Mesenchymal stem cell of Wharton's jelly (primary cell): ENCODE measurements around a stretch of chr1.

GRCh38 chr1:183471855-183472169, 487 bp upstream of the SMG7 start:
- CAGE, long polyA plus RNA: no peak

DNA sequence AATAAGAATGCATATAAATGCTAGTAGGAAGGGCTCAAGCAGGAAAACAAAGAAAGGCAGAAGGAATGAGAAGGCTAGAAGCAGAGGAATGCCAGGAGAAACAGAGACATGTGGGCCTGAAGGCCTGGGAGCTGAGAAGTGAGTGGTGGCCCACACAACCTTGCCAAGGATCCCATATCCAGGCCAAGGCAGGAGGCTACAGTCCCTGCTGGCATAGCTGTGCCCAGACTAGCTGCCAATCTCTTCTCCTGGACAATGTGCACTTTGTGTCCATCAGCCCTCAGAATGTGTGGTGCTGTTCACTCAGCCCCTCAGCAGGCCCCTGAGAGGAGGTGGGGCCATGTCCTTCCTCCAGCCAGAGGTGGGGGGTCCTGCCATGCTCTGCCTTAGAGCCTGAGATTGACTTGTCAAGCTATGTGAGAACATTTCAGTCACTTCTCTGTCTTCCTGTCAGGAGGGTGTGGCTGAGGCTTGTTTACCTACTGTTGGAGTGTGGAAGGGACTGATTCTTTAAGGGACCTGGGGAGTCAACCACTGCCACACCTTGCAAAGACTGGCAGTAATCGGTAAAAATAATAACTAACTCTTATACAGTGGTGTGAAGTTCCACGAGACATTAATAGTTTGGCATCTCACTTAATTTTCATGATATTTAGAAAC, 1.4 kb downstream of the NCF2 start:
- CAGE, long polyA plus RNA: no peak

GRCh38 chr1:183598354-183598949, 8.2 kb upstream of the NCF2 start:
- CAGE, long polyA plus RNA: no peak

- CAGE, long polyA plus RNA: no peak
Observed at GRCh38 chr1:183600493-183601118, 10.3 kb upstream of the NCF2 start.

DNA sequence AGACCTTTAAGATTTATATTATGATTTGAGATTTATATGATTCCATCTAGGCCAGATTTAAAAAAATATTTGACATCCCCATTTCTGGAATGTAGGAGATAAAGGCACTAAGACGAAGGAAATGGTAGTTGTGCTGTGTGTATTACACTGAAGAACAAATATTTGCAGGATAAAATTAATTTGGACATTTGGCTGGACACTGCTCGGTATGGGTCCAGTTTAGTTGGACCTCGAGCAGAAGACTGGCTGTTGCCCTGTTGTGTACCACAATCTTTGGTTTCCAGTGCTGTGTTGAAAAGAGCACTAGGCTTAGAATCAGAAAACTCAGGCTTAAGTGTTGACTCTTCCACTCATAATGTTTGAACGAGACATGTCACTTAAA, 1.1 kb upstream of the ARPC5 start:
- CAGE, long polyA plus RNA: no peak

DNA sequence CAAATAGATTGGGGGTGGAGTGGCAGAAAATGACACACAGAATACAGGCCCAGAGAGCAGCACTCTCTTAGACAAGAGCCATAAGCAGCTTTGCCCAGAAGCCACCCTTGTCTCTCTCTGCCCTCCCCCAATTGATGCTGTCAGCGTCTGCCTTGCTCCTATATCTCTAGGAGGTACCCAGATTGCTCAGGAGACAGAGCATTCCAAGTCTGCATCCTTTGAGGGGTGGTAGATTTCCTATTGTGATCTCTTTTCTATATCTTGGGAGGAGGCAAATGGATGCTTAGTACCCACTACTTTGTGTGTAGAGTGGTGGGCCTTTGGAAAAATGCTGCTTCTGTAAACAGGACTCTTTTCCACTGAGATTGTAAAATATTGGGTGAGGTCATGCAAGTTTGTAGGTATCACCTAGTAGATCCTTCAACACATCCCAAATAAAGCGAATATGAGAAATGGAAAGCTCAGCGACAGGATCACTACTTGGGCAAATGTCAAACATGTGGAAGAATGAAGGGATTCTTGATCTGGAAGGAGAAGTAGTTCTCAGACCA, 1.9 kb downstream of the RGL1 start:
- CAGE, long polyA plus RNA: no peak

DNA sequence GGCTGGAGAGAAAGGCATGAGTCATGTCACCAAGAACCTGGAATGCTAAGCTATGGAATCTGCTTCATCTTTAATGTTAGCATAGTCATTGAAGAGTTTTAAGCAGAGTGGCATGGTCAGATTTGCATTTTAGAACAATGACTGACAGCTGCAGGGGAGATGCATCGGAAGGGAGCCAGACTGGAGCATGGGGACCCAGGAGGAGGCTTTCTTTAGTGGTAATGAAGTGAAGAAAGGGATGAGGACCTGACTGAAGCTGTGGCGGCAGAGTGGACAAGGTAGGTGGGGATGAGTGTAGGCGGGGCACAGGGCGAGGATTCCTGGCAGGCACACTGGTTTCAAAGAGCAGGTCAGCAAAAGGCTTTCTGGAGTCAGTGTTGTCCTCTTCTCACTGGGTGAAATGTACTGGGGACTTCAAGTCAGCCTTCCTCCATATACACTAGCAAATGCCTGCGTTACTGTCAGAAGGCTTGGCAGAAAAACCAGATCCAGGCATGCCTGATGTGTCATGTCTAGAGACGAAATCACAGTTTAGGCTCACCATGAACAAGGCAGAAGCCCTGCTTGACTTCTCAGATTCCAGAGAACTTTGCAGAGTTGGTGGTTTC, 8.1 kb downstream of the RGL1 start:
- CAGE, long polyA plus RNA: no peak

- CAGE, long polyA plus RNA: no peak
Observed at GRCh38 chr1:184073592-184073857, 22.0 kb downstream of the TSEN15 start.

DNA sequence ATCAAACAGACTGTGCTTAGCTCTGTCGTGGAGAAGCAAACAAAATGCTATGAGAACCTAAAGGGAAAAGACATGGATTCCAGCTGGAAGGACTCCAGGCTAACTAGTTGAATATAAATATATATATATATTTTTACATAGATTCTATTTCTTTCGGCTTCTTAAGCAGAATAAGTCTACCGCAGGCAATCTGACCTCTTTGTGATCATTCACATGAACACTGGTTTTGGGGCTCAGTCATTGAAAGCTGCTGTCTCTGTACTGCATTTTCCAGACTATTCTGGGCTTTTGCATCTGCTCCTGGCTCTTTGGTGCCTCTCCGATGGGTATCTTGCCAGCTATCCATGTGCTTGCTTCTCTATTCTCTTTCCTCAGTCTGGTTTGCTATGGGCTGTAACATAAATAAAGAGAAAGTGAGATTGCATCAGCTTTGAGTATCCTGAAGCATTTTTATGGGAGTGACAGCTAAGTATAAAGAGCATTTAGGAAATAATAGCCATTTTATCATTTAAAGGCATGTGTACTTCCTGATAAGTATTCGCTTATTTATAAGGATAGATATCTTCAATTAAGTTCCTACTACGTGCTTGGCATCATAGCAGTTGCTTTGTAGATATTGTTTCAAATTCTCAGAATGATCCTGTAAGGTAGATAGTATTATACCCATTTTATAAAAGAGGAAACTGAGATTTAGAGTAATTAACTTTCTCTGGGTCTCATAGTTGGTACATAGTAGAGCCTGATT, 70.7 kb downstream of the C1orf21 start:
- CAGE, long polyA plus RNA: no peak

- CAGE, long polyA plus RNA: no peak
Observed at GRCh38 chr1:184492628-184492918, 105.7 kb downstream of the C1orf21 start.

DNA sequence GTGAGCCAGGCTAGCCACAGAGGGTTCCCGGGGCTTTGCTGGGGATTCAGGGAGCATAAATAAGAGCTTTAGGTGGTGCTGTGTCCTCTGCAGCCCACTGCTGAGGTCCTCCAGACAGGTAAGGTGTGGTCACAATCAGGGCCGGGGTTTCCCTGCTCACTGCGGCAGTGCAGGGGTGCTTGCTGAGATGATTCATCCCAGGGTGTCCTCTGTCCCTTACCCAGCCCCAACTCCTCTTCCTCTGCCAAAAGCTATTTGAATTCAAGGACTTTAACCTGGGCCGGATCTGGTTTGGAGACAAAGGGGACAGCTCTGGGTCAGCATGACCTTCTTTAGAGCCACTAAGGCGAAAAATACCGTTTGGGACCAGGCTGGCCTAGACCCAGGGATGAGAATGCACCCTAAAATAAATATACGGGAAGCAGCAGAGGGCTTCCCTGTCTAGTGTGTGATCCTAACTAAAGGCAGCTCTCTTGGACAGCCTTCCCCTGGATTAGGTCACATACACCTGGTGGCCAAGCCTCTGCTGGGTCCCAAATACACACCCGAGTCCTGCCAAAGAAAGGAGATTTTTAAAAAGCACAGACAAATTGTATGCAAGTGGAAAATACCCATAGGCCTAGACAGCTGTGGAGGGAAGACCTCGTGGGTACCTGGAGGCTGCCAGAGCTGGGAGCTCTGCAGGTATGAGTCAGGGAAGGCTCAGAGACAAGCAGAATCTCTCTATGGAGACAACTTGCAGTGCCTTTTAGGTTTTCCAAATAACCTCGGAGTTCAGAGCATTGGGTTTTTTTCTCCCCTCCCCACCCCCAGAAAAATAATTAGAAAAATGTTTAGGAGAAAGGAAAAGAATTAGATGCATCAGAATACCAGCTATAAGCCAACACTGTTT, 127.9 kb downstream of the EDEM3 start:
- CAGE, long polyA plus RNA: no peak

DNA sequence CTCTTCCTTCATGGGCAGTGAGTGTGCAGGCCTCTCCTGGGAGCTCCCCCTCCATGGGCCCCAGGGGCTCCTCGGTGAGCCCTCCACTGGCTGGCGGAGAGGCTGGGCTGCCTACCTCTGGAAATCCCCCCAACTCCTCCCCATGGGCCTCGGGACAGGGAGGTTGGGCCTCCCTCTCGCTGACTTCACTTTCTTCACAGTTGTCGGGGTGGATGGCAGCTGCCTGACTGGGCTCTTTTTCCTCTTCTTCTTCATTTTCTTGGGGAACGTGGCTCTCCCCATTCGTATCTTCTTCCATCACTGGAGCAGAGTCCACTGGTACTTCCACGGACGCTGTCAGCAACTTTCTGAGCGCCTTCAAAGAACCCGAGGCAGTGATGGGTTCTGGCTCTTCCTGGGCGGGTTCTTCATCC, 40.6 kb upstream of the EDEM3 start:
- CAGE, long polyA plus RNA: no peak

DNA sequence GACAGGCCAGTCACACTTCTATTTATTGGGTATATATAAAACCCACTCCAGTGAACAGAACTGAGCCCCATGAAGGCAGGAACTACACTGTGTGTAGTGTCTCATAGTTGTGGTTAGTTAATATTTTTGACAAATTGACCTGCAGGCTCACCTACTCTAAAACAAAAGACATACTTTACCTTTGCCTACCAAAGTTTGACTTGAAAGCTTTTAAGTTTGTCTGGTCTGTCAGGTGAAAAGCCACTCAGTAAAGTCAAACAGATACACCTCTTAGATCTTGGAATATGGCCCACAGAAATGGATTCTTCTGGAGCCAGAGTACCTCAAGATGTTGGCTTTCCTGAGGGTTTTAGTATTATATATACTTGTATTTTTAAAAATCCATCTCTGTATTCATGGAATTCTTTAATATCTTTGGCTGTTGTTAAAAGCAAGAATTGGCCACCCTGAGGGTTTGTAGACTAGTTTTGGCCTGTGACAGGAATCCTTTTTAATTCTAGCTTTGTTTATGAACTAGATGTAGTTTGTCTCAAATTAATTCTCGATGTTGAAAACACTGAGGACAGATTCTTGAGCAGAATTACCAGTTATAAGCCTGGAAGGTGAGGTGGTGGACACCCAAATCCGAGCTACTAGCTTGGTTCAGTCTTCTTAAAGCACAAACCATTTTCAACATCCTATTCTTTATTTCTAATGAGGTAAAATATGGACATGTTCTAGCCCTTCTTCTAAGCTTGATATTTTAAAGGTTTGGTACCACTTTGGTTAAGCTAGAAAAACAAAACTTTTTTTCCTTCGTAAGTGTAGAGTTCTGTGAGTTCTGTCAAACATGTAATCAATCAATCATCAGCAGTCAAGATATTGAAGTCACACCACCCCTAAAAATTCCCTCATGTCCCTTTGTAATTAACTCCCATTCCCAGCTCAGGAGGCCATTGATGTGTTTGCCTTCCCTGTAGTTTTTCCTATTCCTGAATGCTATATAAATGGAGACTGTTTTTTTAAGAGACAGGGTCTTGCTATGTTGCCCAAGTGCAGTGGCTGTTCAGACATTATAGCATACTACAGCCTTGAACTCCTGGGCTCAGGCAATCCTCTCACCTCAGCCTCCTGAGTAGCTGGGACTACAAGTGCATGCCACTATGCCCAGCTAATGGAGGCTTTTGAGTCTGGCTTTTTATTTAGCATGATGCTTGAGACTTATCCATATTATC, 23.3 kb downstream of the IVNS1ABP start:
- CAGE, long polyA plus RNA: no peak

- CAGE, long polyA plus RNA: no peak
Observed at GRCh38 chr1:185303147-185303772, 13.8 kb downstream of the IVNS1ABP start.

DNA sequence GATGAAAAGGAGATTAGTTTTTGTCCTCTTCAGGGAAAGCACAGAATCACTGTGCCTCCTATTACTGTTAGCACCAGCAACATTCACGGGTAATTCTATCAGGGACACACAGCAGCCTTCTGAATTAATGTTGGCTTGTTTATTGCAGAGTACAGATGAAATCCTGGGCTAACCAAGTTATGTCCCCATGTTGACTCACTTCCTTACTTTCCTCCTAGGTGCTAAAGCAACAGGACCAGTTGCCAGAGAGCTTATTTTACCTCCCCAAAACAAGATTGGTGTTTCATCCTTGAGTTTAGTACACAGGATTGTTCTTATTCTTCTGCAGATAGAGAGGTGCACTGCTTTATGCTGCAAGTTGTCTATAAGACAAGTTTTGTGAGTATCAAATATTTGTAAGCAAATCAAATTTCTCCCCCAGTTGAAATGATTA, 57.2 kb upstream of the IVNS1ABP start:
- CAGE, long polyA plus RNA: no peak

- CAGE, long polyA plus RNA: no peak
Observed at GRCh38 chr1:185374658-185375006, 57.6 kb upstream of the IVNS1ABP start.

GRCh38 chr1:185375361-185376014, 58.4 kb upstream of the IVNS1ABP start:
- CAGE, long polyA plus RNA: no peak

DNA sequence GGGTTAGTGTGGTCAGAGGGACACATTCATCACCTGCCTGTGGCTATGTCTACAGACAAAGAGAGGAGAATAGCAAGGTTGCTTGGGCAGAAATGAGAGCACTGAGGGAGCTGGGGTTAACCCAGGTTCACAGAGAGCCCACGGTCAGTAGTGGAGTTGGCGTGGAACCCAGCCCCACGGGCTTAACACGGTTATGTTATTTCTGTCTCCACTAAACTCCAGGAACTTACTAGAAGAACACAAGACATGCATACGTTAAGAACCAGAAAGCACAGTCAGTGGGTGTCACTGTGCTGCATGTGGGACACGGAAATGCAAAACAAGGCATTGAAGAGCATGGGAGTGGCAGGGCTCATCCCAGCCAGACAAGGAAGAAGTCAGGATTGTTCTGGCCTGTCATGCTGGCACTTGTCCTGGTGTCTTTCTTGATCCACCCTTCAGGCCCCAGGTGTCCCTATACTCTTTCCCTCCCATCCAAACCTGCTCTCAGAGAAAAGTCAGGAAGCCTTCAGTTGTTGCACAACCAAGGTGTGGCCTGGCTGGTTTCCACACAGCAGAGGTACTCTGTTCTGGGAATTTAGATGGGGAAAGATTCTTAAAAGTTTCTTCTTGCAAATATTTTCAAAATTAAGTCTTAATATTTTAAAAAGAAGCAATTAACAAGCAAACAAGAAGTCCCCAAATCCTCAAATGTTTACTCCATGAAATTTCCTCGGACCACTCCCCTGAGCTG, 95.6 kb upstream of the IVNS1ABP start:
- CAGE, long polyA plus RNA: no peak

- CAGE, long polyA plus RNA: no peak
Observed at GRCh38 chr1:185478914-185479386, 161.9 kb upstream of the IVNS1ABP start.

DNA sequence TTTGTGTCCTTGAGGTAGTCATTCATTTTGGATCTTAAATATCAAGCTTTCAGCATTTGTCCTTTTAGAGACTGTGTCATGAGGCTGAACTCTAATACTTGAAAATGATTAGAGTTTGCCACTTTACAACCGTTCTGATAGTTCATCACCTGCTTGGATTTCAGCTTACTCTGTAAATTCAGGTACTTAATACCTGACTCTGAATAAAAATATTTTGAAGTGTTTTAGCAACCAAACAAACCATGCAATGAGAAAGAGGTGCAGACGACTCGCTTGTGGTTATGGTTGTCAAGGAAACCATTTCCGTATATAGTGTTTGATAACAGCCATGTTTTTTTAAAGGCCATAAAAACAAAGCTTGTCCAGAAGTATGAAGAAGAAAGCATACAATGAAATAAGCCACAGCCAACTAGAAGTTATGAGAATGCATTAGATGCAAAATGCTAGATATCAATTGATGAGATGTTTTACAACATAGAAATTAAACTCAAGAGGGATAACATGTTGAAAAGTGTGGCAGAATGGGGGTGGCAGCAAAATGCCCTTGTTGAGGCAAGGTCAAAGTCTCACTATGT, 167.2 kb upstream of the HMCN1 start:
- CAGE, long polyA plus RNA: no peak